Panc1 (cell line): ENCODE measurements around the genes NF2 and UQCR10.

- RRBS, 2 experiments, result no CpG with 5 or more reads among the region's 6 CpGs
Measured at GRCh38 chr22:28796693-28797476, 24.4 kb downstream of the CCDC117 start.

GRCh38 chr22:28955886-28956321, 72.5 kb downstream of the ZNRF3 start:
- RRBS, 2 experiments, result no CpG with 5 or more reads among the region's 4 CpGs

GRCh38 chr22:29032198-29033150, 29.2 kb downstream of the C22orf31 start:
- RRBS, 2 experiments, result no CpG with 5 or more reads among the region's 9 CpGs

DNA sequence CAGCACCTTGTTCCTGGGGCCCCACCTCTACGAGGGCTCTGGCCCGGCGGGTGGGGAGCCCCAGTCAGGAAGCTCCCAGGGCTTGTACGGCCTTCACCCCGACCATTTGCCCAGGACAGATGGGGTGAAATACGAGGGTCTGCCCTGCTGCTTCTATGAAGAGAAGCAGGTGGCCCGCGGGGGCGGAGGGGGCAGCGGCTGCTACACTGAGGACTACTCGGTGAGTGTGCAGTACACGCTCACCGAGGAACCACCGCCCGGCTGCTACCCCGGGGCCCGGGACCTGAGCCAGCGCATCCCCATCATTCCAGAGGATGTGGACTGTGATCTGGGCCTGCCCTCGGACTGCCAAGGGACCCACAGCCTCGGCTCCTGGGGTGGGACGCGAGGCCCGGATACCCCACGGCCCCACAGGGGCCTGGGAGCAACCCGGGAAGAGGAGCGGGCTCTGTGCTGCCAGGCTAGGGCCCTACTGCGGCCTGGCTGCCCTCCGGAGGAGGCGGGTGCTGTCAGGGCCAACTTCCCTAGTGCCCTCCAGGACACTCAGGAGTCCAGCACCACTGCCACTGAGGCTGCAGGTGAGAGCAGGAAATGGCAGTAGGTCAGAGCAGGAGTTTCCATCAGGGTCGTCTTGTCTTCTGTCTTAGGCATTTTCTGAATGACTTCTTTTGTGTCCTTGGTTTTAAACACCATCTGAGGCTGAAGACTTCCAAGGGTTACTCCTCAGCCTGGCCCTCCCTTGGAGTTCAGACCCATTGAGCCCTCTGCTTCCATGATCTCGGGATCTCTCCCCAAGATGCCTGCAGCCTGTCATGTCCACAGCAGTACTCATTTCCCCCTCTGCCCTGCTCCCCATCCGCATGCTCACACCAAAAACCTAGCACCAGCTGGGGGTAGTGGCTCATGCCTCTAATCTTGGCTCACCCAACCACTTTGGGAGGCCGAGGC, 11.0 kb downstream of the C22orf31 start:
- RRBS, 2 experiments, result 92 to 97% methylated on average over 6 to 12 of the region's 33 CpGs

- RRBS, 2 experiments, result 28 to 33% methylated on average over 4 of the region's 19 CpGs
Measured at GRCh38 chr22:29225472-29226354, 20.0 kb downstream of the EMID1 start.

GRCh38 chr22:29308825-29309166, 2.3 kb downstream of the GAS2L1 start:
- RRBS, 2 experiments, result no CpG with 5 or more reads among the region's 12 CpGs

DNA sequence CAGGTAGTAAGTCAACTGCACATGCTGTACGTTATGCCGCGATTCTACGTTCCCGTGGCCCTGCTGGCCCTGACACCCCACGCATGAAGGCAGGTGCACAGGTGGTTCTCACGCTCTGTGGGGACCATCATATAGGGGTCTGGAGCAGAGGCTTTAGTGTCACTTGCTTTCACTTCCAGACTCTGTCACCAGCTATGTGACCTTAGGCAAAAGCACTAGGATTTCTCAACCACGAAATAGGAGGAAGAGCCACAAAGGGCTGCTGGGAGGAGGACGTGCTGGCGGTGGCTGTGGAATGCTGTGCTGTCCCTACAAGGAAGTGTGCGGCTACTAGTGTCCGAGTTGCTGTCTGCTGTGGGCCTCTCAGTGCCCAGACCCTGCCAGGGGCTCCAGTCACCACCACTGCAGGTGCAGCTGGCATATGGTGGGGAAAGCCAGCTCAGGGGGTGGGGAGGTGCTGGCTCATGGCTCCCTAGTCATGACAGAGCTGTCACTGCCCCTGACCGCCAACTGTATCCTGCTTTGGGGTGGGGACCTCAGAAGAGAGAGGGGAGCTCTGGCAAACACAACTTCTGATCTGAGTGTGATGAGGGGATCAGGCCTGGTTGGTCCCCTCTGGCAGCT, 21.6 kb upstream of the RASL10A start:
- RRBS, 2 experiments, result no CpG with 5 or more reads among the region's 13 CpGs

DNA sequence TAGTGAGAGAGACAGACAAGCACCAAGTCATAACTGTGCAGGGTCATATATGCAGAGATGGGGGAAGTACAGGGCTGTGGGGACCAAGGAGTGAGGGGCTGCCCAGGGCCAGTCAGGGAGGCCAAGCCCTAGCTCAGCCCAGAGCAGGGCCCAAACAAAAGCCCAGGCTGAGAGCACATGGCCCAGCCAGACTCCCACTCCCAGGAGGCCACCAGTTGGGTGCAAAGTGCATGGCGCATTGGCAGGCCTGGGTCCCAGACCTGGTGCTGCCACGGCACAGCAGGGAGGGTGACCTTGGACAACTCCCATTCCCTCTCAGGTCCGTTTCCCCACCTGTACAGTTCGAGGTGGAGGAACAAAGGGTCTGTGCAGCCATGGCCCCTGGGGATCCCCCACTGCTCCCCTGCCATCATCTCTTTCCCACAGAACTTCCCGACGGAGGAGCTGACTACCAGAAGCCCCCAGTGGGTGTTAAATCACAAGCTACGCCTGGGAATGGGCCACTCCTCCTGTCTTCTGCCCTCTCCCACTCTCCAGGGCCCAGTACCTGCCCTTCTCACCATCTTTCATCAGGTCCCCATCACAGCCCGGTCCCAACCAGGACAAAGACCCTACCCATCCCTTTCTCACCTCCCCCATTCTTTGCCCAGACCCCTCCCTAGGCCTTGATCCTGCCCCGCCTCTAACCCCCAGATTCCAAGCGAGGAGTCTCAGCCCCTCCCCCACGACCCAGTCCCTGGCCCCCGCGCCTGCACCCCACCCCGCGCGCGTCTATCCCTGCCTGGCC, 532 bp downstream of the NIPSNAP1 start:
- RRBS, 2 experiments, result no CpG with 5 or more reads among the region's 17 CpGs

- RRBS, 2 experiments, result under 1 to 6% methylated on average over 19 to 28 of the region's 83 CpGs
Measured at GRCh38 chr22:29603451-29604381, at the start of gene NF2. Gene NF2 (plus strand): TSS chr22:29603633.

GRCh38 chr22:29767208-29767764, at the start of gene UQCR10:
Gene UQCR10 (plus strand): TSS chr22:29767369.
- RRBS, 2 experiments, result no CpG with 5 or more reads among the region's 36 CpGs

DNA sequence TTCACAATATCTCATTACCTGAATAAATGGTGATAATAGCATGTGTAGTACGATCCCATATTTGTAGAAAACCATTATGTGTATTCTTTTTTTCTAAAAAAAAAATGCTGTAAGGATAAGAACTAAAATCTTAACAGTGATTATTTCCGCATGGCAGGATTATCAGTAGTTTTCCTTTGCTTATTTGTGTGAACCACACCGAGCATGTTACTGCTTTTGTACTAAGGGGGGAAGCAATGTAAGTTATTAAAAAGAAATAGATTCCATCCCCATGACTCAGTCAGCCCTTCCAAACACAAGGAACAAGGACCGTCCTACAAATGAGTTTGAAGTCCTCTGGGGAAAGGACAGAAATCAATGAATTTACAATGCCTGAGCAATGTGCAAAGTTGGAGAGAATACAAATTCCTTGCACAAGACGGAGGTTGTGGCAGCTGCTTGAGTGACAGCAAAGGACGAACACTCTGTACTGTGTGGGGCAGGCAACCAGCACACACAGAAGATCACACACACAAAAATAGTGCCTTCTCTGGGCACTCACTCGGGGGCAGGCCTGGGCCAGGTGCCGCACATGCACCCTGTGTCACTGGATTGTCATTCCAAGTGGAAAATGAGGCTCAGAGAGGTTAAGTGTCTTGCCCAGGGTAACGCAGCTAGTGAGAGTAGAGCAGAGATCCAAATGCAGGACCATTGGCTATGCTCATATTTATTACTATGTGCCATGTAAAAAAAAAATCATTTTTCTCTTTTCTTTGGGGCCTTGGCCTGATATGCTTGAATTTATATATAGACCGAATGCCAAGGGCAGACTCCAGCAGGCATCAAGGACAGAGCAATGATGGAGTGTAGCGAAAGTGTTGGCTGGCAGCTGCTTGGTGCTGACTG, 11.8 kb downstream of the UQCR10 start:
- RRBS, 2 experiments, result no CpG with 5 or more reads among the region's 11 CpGs

DNA sequence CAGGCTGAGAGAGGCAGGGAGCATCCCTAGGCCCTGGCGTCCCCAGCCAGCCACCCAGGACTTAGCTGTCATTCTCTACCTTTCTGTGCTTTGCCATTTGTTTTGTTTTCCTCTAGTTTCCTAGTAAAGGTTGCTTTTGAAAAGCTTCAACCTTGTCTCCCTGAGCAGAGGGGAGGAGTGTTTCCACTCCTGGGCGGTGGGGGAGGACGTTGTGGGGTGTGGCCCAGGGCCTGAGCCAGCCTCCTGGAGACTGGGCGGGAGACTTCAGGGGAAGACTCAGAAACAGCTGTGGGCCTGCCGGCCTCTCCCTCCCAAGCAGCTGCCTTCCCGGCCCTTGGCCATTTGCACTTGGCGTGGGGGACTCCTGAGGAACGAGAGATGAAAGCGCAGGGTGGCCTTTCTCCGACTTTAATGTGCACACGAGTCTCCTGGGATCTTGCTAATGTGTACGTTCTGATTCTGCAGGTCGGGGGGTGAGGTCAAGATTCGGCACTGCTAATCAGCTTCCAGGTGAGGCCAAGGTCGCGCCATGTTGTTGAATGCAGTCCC, 8.0 kb downstream of the LIF start:
- RRBS, 2 experiments, result no CpG with 5 or more reads among the region's 16 CpGs

DNA sequence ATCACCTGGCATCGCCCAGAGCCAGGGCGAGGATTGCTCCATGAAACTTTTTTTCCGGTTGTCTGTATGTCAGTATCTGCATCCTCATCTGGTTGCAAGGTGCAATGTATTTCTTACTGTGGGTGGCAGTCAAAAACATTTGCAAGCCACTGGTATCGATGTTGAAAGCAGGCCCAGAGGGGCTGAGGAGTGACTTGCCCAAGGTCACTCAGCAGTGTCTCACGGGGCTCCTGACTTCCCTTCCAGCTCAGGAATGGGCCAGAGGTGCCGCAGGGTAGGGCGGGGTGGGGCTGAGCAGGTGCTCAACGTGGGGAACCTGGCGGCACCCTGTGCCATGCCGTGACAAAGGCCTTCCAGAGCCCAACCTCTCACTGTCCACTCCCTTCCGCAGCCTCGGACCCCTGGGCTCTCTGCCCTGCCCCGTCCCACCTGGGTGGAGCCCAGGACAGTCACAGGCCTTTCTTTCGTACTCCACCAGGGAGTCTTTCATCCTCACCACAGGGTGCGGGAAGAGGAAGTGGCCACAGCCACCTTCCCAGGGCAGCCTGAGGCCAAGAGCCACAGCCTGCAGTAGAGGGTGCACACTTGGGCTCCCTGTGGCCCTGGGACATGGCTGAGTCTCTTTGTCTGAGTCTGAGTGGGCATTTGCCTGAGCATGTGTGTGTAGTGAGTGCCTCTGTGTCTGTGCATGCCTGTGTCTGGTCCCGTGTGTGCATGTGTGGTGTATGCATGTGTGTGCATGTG, 5.9 kb upstream of the LIF start:
- RRBS, 2 experiments, result no CpG with 5 or more reads among the region's 16 CpGs

- RRBS, 2 experiments, result no CpG with 5 or more reads among the region's 19 CpGs
Measured at GRCh38 chr22:30258673-30259140, 7.9 kb downstream of the OSM start.

DNA sequence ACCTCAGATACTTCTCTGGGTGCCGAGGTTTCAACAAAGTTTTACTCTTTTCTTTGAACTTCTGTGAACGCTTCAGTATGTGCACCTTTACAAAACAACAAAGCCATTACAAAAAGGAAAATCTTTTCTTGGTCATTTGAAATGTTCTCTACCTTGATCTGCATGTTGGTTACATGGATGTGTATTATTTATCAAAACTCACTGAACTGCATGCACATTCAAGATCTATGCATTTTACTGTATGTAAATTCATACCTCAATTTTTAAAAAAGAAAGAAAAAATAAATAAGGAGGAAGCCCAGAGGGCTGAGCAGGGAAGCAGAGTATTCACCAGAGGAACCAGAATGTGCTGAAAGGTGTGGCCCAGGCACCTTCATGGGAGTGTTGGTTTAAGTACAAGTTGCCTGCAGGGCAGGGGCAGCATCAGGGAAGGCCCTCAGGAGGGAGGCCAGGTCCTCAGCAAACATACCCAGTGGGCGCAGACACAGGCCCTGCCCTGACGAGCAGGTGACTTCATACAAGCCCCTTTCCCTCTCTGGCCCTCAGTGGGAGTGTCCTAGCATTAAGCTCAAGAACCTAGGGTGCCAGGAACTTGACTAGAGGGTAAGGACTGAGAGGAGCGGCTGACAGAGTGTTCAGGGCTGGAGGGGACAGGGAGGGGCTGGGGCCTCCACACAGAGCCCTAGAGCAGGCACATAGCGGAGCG, 7.4 kb upstream of the CASTOR1 start:
- RRBS, 2 experiments, result no CpG with 5 or more reads among the region's 7 CpGs

- RRBS, 2 experiments, result no CpG with 5 or more reads among the region's 8 CpGs
Measured at GRCh38 chr22:30342057-30342600, 14.6 kb downstream of the SF3A1 start.

DNA sequence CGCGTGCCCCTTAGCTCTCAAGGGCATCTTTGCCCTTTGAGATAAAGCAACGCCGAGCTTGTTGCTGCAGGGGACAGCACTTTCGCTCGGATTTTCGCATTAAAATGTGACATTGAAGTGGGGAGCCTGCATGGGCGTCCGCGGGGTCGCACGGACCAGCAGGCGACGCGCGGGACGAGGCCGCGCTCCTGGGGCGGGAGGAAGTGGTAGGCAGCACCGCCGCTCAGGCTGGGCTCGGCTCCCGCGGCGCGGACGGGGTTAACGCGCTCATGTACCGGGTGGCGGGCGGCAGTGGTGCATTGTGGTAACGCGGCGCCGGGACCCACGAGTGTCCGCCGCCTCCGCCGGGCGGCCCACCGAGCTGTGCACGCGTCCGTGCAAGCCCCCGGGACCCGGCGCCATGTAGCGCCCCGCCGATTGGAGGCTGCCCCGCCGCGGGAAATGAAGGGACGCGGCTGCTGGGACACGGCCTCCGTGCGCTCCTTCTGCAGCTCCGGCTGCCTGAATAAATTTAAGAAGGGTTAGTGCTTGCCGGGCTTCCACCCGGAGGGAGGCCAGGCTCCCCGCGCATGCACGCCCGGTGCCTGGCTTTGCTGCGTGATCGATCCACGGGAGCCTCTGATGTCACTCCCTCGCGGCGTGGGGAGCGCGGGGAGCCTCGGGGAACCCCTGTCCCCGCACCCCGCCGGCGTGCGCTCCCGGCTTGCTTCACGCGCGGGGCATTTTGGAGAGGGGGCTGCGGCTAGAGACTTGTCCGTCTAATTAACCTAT, 127.7 kb downstream of the OSBP2 start:
- RRBS, 2 experiments, result 4 to 9% methylated on average over 23 to 31 of the region's 88 CpGs

DNA sequence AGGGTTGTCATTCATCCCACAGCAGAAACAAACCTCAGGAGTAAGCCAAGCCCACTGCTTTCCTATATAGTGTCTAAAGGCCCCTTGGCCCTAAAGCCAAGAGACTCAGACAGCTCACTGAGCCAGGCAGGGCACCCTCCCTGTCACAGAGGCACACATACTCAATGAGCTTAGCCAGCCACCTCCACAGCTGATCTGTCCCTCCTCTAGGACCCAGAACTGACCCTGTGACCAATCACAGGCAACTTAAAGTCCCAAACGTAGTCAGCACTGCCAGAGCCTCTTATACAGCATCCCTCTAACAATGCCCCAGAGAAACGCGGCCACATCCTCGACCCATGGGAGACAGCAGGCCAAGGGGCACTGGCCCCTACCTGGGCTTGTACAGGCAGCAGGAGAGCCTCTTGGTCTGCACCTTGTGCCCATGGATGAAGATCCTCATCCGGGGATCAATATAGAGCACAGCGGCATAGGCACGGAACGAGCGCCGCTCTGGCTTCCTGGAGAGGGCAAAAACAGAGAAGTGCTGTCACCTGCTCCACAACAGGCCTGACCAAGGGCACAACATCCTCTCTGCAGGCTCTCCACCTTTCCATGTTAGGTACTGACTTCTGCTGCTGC, 27.4 kb downstream of the MORC2 start:
- RRBS, 2 experiments, result no CpG with 5 or more reads among the region's 10 CpGs

- RRBS, 2 experiments, result 2 to 5% methylated on average over 9 of the region's 22 CpGs
Measured at GRCh38 chr22:30969141-30969350, 472 bp upstream of the MORC2 start.

- RRBS, 2 experiments, result no CpG with 5 or more reads among the region's 1 CpG
Measured at GRCh38 chr22:31108037-31108242, 572 bp upstream of the SELENOM start.